Neutrophil (primary cell): ENCODE measurements around the gene CRYBG1.

DNA sequence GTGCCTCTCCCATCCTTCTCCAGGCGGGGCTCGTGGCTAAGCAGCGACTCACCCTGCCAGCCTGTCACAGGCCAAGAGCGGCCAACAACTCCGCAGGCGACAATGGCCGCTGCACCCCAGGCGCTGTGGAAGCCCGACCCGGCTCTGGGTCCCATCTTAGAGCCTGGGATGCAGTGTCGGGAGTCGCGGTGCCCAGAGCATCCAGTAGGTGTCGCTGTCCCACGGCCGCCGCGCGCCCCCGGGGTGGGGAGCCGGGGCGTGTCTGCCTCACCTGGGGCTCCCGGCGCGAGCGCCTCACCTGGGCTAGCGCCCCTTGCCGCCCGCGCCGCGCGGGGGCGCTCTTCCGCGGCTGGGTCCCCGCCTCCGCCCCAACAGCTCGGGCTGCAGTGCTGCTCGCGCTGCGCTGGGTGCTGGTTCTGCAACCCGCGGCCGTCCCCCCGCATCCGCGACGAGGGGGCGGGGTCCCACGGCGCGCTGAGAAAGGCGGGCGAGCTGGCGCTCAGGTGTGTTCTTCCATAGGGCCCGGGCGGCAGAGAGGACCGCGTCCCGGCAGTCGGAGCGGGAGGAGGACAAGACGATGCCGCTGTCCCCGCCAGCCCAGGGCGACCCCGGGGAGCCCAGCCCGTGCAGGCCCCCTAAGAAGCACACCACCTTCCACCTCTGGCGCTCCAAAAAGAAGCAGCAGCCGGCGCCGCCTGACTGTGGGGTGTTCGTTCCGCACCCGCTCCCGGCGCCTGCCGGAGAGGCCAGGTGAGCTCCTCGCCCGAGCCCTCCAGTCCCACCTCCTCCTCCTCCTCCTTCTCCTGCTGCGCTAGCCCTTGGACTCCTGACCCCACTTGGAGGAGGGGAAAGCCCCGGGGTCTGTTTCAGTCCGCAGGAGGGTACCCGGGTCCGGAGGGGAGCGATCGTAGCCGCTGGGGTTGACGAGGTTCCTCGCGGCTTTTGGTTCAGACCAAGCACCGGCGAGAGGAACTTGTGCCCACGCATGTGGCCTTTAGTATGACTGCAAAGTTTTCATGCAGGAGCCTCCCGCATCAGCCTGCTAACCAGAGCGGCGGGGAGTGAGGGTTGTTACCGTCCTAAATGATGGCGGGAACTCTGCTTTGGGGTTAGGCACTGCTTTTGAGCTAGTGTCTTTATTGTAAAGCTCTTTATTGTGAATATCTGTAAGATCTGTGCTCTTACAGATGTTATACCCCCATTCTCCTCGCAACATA is at the start of gene CRYBG1:
Gene CRYBG1 (plus strand): TSS at position 386 of the 1,217 bp plus-strand sequence.
- PRO-cap: unidirectional peak, minus-strand start at position 145 of the sequence

DNA sequence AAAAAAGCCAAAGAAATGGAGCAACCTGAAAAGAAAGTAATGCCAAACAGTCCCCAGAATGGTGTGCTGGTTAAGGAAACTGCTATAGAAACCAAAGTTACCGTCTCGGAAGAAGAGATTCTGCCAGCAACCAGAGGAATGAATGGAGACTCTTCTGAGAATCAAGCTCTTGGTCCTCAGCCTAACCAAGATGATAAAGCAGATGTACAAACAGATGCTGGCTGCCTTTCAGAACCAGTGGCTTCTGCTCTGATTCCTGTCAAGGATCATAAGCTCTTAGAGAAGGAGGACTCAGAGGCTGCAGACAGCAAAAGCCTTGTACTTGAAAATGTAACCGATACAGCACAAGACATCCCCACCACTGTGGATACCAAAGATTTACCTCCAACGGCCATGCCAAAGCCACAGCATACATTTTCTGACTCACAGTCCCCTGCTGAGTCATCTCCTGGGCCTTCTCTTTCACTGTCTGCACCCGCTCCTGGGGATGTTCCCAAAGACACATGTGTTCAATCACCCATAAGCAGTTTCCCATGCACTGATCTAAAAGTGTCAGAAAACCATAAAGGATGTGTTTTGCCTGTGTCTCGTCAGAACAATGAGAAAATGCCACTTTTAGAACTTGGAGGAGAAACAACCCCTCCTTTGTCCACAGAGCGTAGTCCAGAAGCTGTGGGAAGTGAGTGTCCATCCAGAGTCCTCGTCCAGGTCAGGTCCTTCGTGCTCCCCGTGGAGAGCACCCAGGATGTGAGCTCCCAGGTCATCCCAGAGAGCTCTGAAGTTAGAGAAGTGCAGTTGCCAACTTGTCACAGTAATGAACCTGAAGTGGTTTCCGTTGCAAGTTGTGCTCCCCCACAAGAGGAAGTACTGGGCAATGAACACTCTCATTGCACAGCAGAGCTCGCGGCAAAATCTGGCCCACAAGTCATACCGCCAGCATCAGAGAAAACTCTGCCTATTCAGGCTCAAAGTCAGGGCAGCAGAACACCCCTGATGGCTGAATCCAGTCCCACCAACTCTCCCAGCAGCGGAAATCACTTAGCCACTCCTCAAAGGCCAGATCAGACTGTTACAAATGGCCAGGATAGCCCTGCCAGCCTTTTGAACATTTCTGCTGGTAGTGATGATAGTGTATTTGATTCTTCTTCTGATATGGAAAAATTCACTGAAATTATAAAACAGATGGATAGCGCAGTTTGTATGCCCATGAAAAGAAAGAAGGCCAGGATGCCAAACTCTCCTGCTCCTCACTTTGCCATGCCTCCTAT is 109.5 kb downstream of the RTN4IP1 start:
- PRO-cap: bidirectional peak, plus-strand start at position 958 of the sequence, minus-strand start at position 777 of the sequence

DNA sequence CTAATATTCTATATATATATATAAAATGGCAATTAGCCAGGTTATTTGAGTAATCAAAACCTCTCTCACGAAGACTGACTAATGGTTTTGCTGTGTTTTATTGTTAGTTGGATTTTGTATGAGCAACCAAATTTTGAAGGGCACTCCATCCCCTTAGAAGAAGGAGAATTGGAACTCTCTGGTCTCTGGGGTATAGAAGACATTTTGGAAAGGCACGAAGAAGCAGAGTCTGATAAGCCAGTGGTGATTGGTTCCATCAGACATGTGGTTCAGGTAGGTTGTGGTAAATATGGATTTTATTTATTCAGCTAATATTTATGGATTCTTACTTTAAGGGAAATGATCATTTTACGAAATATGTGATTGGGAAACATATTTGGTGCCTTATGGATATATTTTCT is 102.1 kb downstream of the RTN4IP1 start:
- PRO-cap: no peak

- PRO-cap: no peak
These were observed 8.2 kb downstream of the RTN4IP1 start for GRCh38 chr6:106620953-106621586.

GRCh38 chr6:106626066-106626922 is 3.0 kb downstream of the RTN4IP1 start:
- PRO-cap: no peak

- PRO-cap: no peak
These were observed 19.4 kb downstream of the QRSL1 start for GRCh38 chr6:106648585-106649413.

GRCh38 chr6:106728179-106728668 is 98.8 kb downstream of the QRSL1 start:
- PRO-cap: no peak

DNA sequence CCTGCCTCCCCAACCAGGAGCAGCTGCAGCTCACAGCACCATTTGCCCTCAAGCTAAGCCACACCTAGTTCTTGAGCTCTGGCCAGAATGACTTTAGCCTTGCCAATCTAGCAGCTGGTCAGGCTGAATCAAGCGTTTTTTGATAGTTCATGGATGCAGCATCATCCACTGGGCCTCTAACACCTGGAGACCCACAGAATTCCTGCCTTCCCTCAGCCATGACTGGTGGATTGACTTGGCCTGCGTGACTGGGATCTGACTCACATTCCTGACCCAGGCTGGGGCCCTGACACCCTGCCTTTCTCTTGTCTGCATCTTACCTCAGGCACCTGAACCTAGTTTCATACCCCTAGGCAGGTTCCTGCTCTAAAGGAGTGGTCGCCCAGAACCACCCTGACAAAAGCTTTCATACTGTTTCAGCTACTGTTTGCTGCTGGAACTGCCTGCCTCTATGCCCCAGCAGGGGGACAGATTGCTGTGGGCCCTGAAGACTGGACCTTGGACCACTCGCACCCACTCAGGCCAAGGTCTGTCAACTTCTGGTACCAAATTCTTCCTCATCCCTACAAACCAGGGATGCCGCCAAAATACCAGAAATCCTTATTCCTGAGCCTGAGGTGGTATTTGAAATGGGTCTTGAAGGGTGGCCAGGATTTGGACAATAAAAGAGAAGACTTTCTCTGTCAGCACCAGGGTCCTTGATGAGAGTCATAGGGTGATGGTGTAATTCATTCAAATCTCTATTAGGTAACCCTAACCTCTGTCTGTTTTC is 122.4 kb downstream of the QRSL1 start:
- PRO-cap: no peak

DNA sequence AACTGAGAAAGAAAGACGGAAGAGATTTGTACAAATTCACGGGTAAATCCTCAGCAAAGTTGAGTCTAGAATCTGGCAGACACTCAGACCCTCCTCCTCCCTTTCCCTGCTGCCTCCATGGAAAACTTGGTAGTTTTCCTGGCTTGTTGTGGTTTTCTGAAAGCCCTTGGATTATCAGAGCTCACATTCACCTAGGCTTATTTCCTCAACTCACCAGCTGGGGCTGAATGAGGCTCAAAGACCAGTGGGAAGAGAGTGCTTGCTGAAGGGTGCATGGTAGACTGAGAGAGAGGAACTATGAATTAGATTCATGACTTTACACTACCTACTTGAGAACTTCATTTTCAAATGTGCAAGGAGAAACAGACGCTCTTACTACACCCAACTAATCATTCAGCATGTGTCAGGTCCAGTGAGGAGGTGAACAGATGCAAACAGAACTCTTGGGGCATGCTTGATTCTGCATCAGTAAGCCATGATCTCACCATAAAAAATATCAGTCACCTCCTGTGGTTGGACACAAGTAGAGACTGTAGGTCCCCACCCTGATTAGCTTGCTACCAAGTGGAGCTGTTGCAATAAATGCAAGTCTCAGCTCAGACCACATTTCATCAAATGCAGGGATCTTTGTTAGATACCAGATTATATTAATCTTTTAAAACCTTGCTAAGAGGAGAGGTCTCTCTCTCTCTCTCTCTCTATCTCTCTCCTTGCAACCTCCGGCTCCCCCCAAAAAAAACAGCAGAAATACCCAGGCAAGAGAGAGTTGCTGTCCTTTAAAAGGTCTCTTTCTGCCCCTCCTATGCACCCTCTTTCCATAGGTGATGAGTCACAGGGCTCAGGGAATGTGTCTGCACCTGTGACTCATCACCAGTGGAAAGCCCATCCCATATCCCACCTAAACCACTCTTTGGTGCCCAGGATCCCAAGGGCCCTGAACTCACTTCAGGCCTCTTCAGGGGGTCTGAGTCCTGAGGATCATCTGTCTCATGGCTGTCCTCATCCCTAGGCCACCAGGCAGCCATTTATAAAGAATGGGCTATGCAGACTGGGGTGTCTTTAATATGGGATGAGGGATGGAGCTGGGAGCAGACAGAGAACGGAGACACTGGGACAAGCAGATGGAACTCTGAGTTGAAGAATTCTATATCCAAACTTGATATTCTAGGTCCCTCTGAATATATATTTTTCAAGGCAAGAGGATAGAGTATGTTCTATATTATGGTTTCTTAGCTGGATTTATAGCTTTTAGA is 154.4 kb downstream of the QRSL1 start:
- PRO-cap: no peak

GRCh38 chr6:106790822-106791568 is 161.6 kb downstream of the QRSL1 start:
- PRO-cap: no peak

DNA sequence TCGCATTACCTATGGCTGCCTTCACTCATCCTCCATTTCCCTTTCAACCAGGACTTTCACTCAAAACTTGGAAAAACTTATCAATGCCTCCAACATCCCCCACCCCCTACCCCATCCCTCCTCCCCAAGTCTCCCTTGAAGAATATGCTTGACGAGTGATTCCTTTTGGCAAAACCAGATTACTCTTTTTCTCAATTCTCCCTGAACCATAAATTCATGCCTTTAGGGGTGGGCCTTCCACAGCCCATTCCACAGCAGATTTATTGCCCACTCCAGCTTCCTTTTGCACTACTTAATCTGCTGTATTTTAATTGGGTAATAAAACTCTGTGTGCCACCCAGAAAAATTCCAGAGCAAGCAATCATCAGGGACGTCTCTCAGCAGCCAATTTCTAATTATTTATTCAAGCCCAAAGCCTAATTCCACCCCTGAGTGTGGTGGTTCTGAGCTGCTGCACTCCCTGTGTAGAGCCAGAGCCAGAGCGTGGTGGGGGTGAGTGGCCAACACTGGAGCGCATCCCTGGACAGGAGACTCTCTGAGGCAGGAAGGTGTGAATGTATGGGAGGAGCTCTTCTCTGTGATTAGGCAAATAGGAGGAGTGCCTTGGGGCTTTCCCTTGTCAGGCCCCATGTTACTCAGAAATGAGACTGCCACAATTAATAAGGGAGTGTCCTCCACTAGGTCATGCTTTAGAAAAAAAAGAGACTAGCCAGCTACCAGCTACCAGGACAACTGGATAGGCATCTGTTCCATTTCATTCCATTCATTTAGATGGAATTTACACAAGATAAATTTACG is 66.2 kb downstream of the CD24 start:
- PRO-cap: no peak

DNA sequence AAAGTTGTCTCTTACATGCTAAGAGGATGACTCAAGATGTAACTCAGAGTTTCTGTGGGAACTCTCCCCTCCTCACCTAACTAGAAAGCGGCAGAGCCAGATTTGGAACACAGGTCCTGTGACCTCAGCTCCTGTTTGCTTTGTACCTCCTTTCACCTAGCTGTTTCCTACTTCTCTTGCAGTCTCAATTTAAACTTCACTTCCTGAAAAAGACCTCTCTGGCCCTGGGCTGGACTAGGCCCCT is 60.8 kb downstream of the CD24 start:
- PRO-cap: no peak

- PRO-cap: no peak
These were observed 14.0 kb upstream of the BEND3 start for GRCh38 chr6:107129164-107129915.

- PRO-cap: no peak
These were observed 53.8 kb upstream of the BEND3 start for GRCh38 chr6:107169048-107169567.

- PRO-cap: no peak
These were observed 130.3 kb downstream of the PDSS2 start for GRCh38 chr6:107328994-107329580.

GRCh38 chr6:107709266-107709759 is 114.8 kb downstream of the SCML4 start:
- PRO-cap: no peak

DNA sequence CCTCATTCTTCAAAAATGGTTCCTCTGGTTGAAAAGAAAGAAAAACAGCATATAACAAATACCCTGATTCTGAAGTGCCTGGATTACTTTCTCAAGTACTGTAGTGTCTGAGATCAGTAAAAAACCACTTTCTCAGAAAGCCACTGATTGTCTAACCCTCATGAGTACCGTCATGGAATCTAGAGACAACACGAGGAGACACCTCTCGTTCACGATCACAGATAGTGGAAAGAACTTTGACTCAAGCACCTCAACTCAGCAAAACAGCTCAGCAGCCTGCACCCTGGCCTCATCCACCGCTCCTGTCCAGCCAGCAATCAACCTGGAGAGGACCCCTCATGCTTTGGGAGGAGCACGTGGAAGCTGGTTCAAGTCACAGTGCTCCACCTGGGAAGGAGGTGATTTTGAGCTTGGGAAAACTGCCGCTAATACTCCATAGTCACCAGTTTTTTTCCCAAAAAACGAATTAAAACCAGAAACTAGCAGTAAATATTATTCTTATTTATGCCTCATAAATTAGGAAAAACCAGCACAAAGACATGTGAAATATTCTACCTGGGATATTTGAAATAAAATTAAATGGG is 970 bp downstream of the SCML4 start:
- PRO-cap: no peak

DNA sequence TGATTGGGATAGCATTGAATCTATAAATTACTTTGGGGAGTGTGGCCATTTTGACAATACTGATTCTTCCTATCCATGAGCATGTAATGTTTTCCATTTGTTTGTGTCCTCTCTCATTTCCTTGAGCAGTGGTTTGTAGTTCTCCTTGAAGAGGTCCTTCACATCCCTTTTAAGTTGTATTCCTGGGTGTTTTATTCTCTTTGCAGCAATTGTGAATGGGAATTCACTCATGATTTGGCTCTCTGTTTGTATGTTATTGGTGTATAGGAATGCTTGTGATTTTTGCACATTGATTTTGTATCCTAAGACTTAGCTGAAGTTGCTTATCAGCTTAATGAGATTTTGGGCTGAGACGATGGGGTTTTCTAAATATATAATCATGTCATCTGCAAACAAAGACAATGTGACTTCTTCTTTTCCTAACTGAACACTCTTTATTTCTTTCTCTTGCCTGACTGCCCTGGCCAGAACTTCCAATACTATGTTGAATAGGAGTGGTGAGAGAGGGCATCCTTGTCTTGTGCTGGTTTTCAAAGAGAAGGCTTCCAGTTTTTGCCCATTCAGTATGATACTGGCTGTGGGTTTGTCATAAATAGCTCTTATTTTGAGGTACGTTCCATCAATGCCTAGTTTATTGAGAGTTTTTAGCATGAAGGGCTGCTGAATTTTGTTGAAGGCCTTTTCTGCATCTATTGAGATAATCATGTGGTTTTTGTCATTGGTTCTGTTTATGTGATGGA is 64.2 kb upstream of the SCML4 start:
- PRO-cap: no peak

GRCh38 chr6:108453601-108454154 is 107.0 kb upstream of the FOXO3 start:
- PRO-cap: no peak

- PRO-cap: no peak
These were observed 36.0 kb downstream of the FOXO3 start for GRCh38 chr6:108596707-108597168.